GM23338 (cell line): ENCODE results near the gene ACSL5.

DNA sequence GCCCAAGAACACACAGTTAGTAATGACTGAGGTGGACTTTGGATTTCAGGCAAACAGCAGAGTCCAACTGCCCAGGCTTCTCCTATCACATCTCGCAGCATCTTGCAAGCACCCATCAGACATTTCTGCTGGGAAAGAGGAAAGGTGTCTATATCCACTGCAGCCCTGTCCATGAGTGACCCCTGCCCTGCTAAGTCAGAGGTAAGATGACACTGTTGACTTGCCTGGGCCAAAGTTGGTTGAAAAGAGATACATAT, 2.6 kb upstream of the TECTB start:
- PRO-cap, result no peak
- RAMPAGE, long total RNA, result no peak

DNA sequence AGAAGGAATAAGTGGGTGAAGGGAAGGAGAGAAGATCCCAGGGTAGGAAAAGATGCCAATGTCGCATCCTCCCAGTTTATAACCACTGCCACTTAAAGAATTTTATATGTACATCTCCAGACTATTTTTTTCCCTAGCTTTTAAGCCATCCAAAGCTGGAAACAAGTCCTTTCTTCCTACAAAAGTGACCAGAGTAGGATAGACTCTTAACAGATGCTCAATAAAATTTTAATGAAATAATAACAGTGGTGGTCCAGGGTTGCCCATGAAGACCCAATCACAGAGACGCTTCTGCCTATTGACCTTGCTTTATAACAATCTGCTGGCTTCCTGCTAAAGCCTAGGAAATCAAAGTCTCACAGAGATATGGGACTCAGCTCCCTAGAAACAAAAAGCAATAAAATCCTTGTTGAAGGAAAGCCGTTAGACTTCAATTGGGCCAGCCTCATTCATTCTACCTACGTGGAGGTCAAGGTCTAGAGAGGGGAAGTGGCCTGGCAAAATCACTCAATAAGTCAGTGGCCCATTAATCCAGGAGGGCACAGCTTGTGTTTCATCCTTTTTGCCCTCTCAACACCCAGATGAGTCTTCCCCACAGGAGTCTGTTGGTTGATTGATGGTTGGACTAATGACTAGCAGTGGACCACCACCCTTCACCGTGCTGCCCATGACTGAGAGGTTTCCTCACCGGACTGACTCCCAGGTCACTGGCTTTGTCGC, 40.6 kb upstream of the ACSL5 start:
- PRO-cap, result no peak
- RAMPAGE, long total RNA, result no peak

GRCh38 chr10:112335221-112335622, 38.7 kb upstream of the ACSL5 start:
- PRO-cap, result no peak
- RAMPAGE, long total RNA, result no peak

DNA sequence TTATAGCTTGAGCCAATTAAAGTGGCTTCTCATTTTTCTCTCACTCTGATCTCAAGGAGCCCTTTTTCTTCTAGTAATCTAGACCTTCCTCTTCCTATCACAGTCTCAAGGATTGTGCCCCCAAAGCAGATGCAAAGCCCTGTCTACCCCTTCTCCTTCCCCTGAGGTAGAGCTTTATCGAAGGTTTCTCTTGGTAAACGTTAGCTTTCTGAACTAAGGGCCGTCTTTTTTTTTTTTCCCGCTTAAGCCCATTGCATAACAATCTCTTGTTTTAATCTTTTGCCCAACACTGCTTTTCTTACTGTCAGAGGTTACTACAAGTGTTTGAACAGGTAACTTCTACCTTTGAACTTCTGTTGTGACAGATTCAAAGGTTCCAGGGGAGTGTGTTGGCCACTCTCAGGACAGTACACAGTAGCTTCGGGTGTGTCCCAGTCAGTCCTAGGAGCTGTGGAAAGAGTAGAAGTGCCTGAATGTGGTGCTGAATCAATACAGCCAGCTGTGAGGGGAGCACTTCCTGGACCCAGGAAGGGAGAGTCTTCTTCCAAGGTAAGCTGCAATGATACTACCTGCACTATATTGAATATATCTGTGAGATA, at the start of gene ACSL5:
Gene ACSL5 (plus strand): TSS at position 396 of the 599 bp plus-strand sequence.
- PRO-cap, result no peak
- RAMPAGE, long total RNA, result no peak

GRCh38 chr10:112689063-112689497, 242.1 kb downstream of the VTI1A start:
- PRO-cap, result no peak
- RAMPAGE, long total RNA, result no peak

DNA sequence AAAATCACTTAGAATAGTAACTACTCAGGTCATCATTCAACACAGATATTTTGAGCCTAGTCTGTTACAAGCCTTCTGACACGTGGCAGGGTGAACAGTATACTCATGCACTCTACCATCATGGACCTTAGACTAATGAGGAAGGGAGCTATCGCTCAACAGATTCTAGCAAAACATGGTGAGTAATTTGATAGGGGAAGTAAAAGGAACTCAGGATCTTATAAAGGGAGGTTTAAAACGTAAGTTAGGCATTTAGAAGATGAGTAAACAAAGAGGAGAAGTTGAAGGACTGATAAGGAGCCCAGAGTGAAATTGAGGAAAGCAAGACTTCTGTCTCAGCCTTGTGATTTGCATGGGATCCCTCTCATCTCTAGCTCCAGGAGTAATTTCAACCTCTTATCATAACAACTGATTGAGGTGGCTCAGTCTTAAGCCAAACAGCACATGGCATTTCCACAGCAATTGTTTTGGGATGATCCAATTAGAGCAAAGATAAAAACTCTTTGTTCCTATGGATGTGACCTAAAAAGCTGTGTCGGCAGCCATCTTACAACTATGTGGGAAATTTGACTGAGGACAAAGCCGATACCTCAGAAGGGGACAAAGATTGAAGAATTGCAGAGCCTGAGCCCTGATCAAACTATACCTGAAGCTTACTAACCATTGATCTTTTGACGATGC, 69.0 kb upstream of the TCF7L2 start:
- PRO-cap, result no peak
- RAMPAGE, long total RNA, result no peak

GRCh38 chr10:112952998-112953629, 3.1 kb downstream of the TCF7L2 start:
- PRO-cap, result bidirectional peak, plus-strand start at chr10:112953568, minus-strand start at chr10:112953458
- RAMPAGE, long total RNA, result no peak

GRCh38 chr10:113096360-113096925, 146.4 kb downstream of the TCF7L2 start:
- PRO-cap, result no peak
- RAMPAGE, long total RNA, result no peak

DNA sequence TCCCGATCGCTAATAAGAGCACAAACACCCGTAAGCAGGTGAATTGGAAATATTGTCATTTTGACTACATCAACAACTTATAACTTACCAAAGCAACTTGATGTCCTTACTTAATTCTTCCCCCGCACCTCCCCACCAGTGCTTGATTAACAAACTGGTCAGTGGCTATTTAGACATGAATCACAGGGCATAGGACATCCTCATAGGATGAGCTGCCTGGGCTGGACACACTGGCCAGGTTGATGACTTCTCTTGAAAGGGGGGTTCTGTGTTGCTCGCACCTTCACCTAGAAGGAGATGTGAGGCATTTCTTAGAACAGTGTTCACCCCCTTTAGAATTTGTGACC, 163.2 kb downstream of the TCF7L2 start:
- PRO-cap, result no peak
- RAMPAGE, long total RNA, result no peak

- PRO-cap, result no peak
- RAMPAGE, long total RNA, result no peak
Observed at GRCh38 chr10:113162920-113163377, 212.9 kb downstream of the TCF7L2 start.

DNA sequence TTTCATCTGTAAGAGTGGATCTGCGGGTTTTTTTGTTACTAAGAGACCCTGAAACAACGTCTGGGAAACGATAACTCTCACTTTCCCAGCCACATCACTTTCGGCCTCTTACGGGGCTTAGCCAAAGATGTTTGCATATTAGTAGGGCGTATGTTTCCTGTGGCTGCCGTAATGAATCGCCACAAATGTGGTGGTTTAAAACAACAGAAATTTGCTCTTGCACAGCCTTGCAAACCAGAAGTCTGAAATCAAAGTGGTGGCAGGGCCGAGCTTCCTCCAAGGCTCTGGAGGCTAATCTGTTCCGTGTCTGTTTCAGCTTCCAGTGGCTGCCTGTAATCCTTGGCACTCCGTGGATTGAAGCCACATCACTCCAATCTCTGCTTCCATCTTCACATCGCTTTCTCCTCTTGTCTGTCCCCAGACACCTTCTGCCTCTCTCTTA, 220.1 kb downstream of the TCF7L2 start:
- PRO-cap, result no peak
- RAMPAGE, long total RNA, result no peak

DNA sequence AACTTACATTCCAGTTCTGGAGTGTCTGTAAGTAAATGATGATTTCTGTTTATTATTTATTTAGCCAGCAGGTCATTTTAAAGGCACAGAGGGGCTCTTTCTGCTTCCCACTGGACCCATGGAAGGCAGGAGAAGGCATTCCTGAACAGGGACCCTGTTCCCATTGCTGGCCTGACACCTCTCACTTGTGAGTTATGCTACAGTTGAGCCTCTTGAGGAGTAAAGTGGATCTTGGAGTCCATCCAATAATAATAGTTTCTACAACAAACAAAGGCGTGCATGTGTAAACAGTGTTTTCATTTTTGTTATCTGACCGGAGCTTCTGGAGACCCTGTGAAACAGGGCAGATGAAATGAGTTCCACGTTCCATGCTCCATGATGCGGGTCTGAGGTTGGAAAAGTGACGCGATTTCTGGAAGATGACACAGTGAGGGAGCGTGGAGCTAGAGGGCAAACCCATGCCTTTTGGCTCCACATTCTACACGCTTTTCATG, 127.3 kb upstream of the HABP2 start:
- PRO-cap, result no peak
- RAMPAGE, long total RNA, result no peak

- PRO-cap, result no peak
- RAMPAGE, long total RNA, result no peak
Observed at GRCh38 chr10:113550295-113550734, 2.5 kb upstream of the HABP2 start.

GRCh38 chr10:113603068-113603772, 50.4 kb downstream of the HABP2 start:
- PRO-cap, result no peak
- RAMPAGE, long total RNA, result no peak

- PRO-cap, result no peak
- RAMPAGE, long total RNA, result no peak
Observed at GRCh38 chr10:113621832-113622320, 42.0 kb downstream of the NRAP start.

DNA sequence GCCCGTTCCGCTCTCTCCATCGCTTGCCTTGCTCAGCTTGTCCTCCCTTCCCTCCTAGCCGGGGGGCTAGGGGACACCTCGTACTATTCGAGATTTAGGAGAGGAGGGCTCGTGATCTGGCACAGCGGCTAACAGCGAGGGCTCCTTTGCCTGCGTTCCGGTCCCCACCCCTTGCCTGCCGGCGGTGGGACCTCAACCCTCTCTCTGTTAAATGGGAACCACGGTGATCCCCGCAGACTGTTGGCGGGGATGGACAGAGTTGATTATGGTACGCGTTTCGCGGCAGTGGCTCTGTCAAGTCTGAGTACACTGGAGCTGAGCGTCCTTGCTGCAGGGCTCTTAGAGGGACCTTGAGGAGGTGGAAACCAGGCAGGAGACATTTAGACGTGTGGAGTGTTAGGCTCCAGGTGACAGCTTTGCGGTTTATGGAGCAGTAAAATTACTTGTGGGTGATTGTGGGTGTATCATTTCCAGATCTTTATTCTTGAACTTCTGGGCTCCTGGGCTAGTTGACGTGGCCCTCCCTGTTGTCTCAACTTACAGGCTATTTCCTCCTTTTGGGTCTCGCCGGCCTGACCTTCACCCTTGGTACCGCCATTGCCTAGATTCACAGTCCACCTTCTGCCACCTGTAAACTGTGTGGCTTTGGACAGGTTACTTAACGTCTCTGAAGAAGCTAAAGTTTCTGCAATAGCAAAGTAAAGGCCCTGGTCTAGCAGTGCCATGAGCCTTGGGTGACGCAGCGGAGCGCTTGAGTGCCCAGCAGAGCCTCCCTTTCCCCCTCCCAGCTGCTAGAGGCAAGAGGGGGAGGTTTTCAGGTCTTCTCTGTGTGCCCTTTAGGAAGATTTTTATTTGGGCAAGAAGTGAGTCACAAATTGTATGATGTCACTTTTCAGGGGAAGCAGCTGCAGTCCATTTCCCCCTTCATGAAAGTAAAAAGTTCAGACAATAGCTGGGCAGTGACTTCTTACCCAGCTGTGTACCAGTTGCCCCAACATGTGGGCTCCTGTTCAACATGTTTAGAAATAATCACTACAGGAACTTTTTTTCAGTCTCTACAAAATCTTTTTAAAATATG, 783 bp downstream of the CASP7 start:
- PRO-cap, result no peak
- RAMPAGE, long total RNA, result no peak

GRCh38 chr10:113681848-113682418, 2.2 kb downstream of the CASP7 start:
- PRO-cap, result no peak
- RAMPAGE, long total RNA, result no peak

GRCh38 chr10:113937545-113938621, 83.4 kb downstream of the NHLRC2 start:
- PRO-cap, result no peak
- RAMPAGE, long total RNA, result no peak

DNA sequence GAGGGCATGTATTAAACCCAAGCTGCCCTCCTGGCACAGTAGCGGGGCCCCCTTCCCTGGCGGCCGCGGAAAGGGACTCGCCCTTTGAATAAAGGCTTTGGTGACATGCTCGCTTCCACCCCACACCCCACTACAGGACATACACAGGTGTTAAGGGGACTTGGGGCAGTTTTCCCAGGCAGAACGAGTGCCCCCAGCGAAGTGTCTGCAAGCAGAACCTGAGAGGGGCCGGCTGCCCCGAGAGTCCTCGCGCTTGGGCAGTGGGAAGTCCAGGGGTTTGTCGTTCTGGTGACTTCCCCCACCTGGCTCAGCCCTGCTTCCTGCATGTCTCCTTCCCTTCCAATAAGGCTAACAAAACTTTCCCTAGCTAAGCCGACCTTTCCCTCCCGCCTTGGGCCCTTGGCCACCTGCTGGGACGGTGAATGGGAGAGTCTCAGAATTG, 874 bp downstream of the VWA2 start:
- PRO-cap, result bidirectional peak, plus-strand start at position 130 of the sequence, minus-strand start at position 79 of the sequence; unidirectional peak, minus-strand start at position 344 of the sequence
- RAMPAGE, long total RNA, result no peak

DNA sequence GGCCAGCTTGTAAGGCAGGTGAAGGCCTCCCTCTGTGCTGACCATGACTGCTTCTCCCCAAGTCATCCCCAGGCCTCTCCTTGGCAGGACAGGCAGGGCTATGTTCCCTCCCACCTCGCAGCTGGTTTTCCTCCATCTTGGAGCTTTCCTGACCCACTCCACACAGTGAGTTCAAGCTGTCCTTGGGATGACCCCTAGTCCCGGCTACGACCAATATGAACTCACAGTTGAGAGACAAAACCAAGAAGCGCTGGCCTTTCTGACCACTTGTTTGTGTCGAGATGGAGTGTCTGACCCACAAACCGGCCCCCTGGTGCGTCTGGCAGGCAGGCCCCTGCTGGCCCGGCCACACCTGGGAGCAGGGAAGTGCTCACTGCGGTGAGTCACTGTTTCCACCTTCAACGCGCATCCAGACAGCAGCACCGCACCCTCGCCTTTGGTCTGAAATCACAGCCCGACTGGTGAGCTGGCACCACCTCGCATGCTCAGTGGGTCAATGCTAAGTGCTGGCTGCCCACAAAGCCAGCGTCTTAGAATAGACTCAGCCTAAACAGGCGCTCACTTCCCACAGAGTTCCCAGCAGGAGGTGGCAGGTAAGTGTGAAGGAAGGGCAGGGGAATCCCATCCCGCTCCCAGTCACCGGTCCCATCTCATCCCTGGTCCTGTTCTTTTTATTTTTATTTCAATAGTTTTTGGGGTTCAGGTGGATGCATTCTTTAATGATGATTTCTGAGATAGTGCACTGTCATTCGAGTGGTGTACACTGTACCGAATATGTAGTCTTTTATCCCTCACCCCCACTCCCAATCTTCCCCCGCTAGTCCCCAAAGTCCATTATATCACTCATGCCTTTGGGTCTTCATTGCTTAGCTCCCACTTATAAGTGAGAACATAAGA, 81.7 kb downstream of the VWA2 start:
- PRO-cap, result no peak
- RAMPAGE, long total RNA, result no peak